Measurements from ENCODE around the gene HDHD3.

GRCh38 chr9:111604742-111605500, 5.5 kb upstream of the PTGR1 start:
- RRBS = no CpG with 5 or more reads among the region's 11 CpGs

GRCh38 chr9:111897342-111898231, 973 bp downstream of the UGCG start:
- RRBS = 0% methylated on average over 8 of the region's 31 CpGs

GRCh38 chr9:111932682-111933360, 36.2 kb downstream of the UGCG start:
- RRBS = no CpG with 5 or more reads among the region's 6 CpGs

- RRBS = no CpG with 5 or more reads among the region's 5 CpGs
These were observed 115.5 kb downstream of the UGCG start for GRCh38 chr9:112011821-112012748.

DNA sequence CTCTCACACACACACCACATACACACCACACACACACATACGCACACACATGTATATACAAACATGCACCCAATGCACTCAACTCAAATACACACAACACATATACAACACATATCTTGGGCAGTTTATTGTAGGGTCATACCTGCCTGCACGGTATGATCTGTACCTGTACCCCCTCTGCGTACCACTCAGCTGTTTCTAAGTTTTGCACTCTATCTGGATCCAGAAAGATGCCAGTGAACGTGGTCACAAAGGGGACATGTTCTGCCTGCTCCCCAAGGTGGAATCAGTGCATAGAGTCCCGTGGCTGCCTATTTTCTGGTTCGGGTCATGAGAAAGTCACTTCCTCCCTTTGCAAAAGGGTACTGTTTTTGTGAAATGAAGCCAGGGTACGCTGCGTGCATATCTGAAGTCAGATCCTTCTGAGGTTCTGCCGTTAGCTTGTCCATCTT, 131.8 kb downstream of the UGCG start:
- RRBS = no CpG with 5 or more reads among the region's 9 CpGs

DNA sequence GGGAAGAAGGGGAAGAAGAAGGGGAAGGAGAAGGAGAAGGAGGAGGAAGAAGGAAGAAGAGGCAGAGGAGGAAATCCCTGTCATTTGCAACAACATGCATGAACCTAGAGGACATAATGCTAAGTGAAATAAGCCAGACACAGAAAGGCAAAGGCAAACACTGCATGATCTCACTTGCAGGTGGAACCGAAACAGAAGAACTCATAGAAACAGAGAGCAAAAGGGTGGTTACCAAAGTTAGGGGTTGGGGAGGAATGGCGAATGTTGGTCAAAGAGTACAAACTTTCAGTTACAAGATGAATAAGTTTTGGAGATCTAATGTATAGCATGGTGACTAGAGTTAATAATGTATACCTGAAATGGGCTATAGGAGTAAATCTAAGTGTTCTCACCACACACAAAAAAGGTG, 135.5 kb downstream of the UGCG start:
- RRBS = no CpG with 5 or more reads among the region's 2 CpGs

DNA sequence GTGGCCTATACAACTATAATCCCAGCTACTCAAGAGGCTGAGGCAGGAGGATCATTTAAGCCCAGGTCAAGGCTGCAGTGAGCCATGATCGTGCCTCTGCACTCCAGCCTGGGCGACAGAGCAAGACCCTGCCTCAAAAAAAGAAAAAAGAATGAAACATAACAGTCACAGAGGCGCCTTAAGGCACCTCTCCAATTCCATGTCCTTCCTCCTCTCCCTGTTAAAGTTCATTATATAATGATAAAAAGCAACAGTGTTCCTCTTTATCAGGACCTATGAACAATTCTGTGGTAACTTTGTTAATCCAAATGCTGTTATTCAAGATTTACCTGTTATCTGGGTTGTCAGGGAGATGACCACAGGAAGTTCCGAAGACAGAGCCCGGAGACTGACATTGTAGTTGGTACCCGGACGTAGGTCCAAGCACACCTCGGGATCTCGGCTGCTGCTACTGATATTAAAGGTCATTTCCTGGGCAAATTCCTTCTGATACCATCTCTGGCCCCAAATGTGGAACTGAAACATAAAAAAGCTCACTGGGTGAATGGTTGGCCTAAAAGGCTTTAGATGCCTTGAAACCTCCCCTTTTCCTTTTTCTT, 96.8 kb downstream of the SUSD1 start:
- RRBS = no CpG with 5 or more reads among the region's 9 CpGs

- RRBS = no CpG with 5 or more reads among the region's 4 CpGs
These were observed 79.7 kb downstream of the SUSD1 start for GRCh38 chr9:112095299-112095864.

DNA sequence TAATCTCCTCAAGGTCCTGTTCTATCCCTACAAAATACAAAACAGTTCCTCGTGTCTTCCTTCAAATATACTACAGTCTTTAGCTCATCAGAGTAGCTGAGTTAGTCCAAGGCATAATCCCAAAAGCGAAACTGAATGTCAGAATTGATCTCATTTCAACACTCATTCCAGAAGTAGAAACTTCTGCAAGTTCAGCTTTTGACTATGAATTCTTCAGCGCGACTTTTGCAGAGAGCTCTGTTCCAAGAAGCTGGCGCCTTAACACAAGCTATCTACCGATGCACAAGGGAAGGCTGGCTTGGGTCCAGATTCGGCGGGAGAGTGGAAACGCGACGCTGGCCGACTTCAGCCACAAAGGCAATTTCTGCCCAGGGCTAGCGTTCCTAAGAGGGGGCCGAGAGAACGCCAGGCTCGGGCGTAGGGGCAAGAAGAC, 628 bp upstream of the HSDL2 start:
- RRBS = no CpG with 5 or more reads among the region's 17 CpGs

- RRBS = under 1% methylated on average over 21 of the region's 87 CpGs
These were observed at the start of gene HDHD3 for GRCh38 chr9:113376535-113377704. HDHD3 (minus strand) TSS chr9:113376986.

GRCh38 chr9:113381925-113382502, 5.2 kb upstream of the HDHD3 start:
- RRBS = no CpG with 5 or more reads among the region's 7 CpGs

DNA sequence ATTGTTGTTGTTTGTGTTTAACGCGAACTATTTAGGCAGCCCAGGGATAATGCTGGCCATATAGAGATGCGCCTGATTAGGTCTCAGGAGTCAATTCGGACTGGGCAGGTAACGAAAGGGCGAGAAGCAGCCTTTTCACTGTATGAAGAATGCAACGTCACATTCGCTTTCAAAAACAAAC, 374 bp downstream of the C9orf43 start:
- RRBS = no CpG with 5 or more reads among the region's 8 CpGs

- RRBS = no CpG with 5 or more reads among the region's 2 CpGs
These were observed 14.5 kb downstream of the C9orf43 start for GRCh38 chr9:113425124-113425403.

GRCh38 chr9:113519743-113520143, 56.2 kb downstream of the RGS3 start:
- RRBS = no CpG with 5 or more reads among the region's 3 CpGs

DNA sequence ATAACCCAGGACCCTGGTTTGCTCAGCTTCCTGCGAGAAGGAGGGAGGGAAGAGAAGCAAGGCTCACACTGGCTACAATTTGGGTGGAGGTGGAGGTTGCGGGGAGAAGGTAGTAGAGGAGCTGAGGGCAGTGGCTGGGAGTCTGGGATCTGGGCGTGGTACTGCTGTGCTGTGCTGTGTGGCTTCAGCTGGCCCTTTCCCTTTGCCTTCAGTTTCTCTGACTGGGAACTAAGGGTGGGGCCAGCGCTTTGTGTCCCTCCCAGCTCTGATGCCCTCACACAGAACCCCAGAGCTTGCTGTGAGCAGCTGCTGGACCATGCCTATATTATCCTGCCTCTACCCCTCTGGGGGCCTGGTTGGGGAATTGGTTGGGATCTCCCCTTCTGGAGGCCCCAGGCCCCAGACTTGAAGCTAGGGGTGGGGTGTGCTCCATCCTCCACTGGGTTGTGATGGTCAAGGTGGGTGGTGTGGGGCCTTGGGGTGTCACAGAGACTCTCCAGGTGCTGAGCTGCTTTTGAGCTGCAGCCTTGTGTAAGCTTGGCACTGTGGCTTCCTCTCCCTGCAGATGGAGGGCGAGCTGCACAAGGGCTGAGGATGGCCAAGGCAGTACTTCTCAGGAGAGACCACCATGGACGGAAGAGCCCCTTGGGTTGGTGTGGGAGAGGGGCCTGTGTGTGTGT, 61.1 kb downstream of the RGS3 start:
- RRBS = no CpG with 5 or more reads among the region's 6 CpGs

GRCh38 chr9:113574366-113574997, 111.0 kb downstream of the RGS3 start:
- RRBS = no CpG with 5 or more reads among the region's 5 CpGs

DNA sequence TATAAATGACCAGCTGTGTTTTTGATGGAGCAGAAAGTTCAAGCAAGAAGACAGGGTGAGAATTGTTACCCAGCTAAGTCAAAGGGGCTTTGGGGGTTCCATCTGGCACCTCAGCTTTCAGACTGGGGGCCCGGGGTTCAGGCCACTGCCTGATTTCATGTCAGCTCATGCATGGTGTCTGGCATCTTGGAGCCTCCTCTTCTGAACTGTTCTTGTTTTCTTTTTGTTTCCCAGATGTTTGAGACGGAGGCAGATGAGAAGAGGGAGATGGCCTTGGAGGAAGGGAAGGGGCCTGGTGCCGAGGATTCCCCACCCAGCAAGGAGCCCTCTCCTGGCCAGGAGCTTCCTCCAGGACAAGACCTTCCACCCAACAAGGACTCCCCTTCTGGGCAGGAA, 119.7 kb downstream of the RGS3 start:
- RRBS = no CpG with 5 or more reads among the region's 3 CpGs

DNA sequence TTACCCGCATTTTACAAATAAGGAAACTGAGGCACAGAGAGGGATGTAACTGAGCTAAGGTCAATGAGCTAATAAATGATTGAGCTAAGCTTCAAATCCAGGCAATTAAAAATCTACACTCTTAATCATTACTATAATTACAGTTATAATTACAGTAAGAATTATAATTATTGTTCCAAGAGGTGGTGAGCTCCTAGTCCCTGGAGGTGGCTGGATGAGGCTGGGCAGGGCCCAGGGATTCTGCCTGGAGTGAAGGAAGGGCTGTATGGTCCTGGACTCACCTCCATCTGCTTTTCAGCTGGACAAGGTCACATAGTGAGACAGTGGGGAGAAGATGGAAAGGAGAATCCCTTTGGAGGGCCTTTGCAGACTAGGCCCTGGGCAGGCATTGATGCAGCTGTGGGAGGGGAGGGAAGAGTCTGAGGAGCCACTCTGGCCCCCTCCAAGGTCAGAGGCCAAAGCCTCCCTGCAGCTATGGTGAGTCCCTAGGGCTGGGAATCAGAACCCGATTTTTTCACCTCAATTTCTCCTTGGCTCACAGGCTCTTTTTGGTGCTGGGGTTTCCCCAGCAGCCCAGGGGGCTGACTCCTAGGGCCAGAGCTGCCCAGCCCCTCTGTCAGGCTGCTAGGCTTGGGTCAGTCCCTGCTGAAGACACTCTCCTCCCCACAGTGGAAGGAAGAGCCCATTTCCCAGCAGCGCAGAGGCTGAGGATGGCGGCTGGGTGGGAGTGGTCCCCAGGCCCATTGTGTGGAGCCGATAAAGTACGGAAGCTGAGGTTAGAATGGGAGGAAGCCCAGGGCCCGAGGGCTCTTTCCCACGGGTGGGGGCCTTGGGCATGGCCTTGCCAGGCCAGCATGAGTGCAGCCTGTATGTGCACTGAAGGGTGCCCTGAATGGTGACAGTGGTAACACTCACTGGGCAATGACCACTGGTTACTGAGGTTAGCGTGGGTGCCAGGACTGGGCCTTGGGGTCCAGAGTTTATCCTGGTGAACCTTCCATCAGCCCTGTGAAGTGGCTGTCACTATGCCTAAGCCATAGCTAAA, 125.6 kb downstream of the RGS3 start:
- RRBS = no CpG with 5 or more reads among the region's 9 CpGs

DNA sequence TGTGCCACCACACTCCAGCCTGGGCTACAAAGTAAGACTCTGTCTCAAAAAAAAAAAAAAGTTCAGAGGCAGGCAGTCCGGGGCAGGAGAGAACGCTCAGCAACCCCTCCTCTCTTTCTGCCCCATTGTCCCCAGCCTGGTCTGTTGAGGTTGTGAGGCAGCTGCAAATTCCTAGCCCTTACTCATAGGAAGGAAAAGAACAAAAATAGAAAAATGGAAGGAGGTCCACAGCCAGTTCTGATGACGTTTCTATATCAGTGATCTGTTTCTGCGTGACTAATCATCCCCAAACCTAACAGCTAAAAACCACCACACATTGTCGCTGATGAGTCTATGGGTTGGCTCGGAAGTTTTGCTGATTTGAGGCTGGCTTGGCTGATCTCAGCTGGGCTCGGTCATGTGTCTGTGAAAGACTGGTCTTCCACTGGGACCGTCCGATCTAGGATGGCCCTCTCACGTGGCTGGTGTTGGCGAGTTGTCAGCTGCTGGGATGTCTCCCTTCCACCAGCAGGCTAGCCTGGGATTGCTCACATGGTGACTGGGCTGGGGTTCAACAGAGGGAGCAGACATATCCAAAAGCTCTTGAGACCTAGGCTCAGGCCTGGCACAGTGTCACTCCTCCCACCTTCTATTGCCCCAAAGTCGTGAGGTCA, 200.6 kb upstream of the ZNF618 start:
- RRBS = no CpG with 5 or more reads among the region's 12 CpGs

DNA sequence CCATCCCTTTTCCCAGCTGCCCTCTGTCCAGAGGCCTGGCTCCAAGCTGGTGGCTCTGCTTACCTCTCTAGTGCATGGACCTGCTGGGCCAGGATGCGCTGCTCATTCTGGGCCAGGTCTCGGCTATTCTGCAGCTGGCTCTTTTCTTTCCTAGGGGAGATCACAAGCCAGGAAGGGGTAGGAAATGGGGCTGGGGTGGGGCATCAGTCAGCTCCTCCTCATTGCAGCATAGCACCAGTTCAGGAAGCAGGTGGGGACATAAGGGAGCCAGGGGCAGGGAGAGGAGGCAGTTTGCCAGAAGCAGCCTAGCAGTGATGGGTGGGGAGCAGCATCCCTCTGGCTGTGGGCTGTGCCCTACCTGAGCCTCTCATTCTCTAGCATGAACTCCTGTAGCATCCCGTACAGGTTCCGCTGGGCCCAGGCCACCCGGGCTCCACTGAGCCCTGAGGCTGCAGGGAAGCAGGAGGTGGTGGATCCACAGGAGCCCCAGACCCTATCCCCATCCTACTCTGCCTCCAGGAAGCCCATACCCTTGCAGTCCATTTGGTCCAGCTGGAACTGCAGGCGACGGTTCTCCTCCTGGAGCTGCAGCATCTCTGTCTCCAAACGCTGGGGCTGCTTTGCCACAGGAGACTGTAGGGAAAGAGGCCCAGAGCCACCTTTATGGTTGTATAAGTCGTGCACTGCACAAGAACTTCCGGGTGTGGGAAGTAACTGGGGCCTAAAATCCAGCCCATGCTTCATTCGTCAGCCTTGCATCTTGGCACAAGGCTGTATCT, 5.1 kb downstream of the KIF12 start:
- RRBS = no CpG with 5 or more reads among the region's 11 CpGs